ENCODE data around the genes ENSG00000283205 and S1PR3.

DNA sequence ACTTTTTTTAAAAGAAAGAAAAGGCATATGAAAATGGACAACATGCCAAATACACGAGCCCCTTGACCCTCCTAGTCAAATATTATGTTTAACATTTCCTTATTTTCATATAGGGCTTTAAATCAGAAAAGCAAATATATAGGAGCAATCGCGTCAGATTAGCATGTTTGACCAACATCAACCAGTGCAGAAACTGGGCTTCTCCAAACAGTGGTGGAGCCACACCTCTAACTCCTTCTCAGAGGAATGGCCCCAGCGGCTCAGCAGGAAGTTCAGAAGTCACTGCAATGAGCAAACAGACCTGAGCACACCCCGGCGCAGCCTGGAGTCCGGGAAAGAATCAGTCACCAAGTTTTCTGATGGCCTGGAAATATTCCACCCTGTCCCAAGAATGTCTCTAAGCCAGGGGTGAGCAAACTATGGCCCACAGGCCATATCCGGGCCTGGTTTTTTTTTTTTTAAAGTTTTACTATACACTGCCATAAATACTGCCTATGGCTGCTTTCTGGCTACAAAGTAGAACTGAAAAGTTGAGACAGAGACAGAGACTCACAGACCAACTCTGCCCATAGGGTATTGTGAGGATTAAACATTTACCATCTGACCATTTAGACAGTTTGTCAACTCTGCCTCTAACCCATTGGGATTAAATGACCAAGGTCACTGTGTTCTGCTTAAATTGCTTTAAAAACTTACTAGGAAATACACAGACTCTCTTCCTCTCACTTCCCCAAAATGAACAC is 5.5 kb downstream of the GOLM1 start:
- PRO-cap: no peak

GRCh38 chr9:86099740-86100048 is 336 bp upstream of the GOLM1 start:
- PRO-cap: no peak

GRCh38 chr9:86406328-86406885 is 52.2 kb upstream of the TUT7 start:
- PRO-cap: no peak

DNA sequence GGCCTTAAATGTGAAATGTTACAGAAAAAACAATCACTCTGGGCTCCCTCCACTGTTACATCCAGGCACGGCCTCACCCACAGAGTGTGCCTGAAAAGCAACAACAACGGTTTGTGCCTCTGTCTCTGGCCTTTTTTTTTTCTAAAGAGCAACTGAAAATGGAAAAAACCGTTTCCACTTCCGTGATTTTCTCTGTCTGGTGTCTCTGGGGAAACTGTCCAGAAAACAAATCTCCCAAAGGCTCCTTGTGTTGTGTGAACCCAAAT is 221.7 kb upstream of the TUT7 start:
- PRO-cap: no peak

DNA sequence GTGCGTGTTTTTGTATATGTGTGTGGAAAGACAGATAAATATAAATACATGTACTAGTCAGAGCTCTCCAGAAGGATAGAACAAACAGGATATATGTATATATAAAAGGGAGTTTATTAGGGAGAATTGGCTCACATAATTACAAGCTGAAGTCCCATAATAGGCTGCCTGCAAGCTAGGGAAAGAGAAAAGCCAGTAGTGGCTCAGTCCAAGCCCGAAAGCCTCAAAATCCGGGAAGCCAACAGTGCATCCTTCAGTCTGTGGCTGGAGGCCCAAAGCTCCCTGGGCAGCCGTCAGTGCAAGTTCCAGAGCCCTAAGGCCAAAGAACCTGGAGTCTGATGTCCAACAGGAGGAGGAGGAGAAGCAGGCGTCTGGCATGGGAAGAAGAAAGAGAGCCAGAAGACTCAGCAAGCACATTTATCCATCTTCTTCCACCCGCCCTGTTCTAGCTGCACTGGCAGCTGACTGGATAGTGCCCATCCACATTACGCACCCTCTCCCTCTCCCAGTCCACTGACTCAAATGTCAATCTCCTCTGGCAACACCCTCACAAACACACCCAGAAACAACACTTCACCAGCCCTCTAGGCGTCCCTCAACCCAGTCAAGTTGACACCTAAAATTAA is 213.4 kb downstream of the GAS1 start:
- PRO-cap: no peak

DNA sequence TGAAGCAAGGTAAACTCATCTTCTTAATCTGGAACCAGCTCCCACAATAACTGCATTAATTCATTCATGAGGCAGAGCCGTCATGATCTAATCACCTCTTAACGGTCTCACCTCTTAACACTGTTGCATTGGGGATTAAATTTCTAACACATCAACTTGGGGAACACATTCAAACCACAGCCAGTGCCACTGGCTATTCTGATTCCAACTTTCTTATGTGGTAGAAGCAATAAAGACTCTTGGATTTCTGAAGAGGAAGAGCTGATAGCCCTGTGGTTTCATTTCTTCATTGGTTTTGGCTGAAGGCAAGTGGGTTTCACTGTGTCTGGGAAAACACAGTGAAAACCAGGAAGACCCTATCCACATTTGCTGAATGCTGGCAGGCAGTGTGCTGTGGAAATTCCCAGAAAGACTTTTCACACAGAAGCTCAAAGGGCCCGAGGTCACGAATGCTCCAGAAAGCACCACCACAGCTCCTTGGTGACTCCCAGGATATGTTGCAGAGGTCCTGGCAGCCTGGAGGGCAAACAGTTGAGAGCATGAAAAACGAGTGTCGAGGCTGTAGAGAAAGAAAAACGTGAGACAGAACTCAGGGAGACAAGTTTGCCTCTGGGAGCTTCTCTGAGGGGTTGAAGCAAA is 67.1 kb downstream of the DAPK1 start:
- PRO-cap: no peak

DNA sequence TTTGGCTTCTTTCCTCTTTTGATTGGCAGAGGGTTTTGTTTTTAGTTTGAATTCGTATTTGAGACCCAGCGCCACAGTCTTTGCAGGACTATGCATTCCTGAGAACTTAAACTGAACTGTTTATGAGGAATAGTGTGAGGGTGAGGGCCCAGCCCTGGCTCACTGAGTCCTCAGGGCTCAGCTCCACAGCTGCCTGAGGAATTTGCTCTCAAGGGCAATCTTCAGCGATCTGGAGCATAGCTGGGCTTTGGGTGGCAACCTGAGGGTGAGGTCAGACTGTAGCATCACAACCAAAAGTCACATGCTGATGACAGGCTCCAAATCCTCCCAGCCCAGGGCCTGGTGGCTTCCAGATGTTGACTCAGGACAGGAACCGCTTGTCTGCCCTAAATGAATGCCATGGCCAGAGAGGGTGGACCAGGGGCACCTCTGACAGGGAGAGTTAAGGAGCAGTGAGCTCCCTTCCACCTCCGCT is 14.1 kb upstream of the CTSL start:
- PRO-cap: bidirectional peak, plus-strand start at position 352 of the sequence, minus-strand start at position 231 of the sequence

- PRO-cap: no peak
Observed at GRCh38 chr9:87955925-87956369, at the start of gene ENSG00000283205. Gene ENSG00000283205, plus strand, starts transcription at chr9:87956214.

GRCh38 chr9:88113573-88114184 is 24.6 kb downstream of the SPATA31C2 start:
- PRO-cap: no peak

GRCh38 chr9:88198166-88198874 is 60.0 kb upstream of the SPATA31C2 start:
- PRO-cap: no peak

GRCh38 chr9:88531702-88532745 is 3.0 kb upstream of the NXNL2 start:
- PRO-cap: no peak

- PRO-cap: no peak
Observed at GRCh38 chr9:88587315-88587554, 52.3 kb downstream of the NXNL2 start.

- PRO-cap: no peak
Observed at GRCh38 chr9:88646528-88646885, 111.5 kb downstream of the NXNL2 start.

DNA sequence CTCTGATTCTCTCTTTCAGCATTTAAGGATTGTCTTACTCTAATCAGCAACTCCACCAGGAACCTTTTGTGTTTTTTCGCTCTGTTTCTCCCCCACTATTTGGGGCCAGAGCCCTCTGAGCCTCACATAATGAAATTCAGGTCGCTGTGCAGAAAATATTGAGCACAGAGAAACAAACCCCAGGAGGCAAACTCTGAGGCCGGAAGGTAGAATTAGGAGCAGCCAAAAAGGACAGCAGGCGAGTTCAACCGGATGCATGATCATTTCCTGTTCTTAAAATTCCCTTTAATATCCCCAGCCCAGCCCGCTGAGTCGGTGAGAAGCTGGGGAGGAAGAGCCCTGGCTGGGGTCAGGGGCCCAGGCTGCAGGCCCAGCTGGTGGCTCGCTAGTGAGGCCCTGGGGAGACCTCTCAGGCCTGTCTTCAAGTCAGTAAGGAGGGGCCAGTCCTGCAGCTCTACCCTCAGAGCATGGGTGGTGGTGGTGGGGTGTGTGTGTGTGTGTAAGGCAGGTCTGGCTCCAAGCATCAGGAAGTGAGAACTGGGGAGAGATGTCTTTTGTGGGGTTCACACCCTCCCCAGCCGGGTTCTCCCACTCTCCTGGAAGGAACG is 213.4 kb upstream of the S1PR3 start:
- PRO-cap: unidirectional peak, plus-strand start at position 318 of the sequence

- PRO-cap: no peak
Observed at GRCh38 chr9:88921956-88922383, 69.3 kb upstream of the S1PR3 start.

- PRO-cap: bidirectional peak, plus-strand start at chr9:88991468, minus-strand start at chr9:88991331
Observed at GRCh38 chr9:88991039-88992077, at the start of gene S1PR3. Gene S1PR3, plus strand, starts transcription at chr9:88991468.

GRCh38 chr9:88993623-88993989 is 2.3 kb downstream of the S1PR3 start:
- PRO-cap: no peak

- PRO-cap: no peak
Observed at GRCh38 chr9:89311986-89312679, 1.1 kb downstream of the CKS2 start.

DNA sequence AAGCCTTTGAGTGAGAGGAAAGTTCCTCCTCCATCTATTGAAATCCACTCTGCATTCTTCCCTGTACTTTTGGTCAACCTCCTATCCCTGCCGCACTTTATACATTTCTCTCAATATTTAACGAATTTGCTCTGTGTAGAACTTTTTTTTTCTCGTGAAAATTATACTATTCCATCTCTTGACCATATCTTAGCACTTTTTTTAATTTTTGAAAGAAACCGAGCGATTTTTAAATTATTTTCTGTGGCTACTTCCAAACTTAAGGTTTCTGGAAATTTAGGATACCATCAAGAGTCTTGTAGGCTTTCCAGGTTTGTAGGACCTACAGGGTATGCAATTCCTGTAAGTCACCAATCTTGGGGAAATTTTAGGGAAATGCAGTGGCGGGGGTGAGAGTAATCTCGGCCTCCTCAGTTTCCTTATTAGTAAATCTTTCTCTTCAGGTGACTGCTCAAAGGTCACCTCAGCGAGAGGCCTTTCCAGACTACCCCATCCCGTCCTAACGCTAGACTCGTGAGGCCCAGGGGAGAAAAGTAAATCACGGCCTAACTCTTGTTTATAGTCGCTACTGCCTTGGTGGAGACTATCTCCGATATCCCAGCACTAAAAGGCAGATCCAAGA is 498 bp upstream of the SECISBP2 start:
- PRO-cap: no peak

- PRO-cap: no peak
Observed at GRCh38 chr9:89357840-89358256, 39.5 kb downstream of the SECISBP2 start.